Paraaortic lymph node (tissue), 1 donor: ENCODE measurements around the genes KRTAP10-10 and SLX9.

- PRO-cap, result no peak
These were observed at the start of gene KRTAP10-10 for GRCh38 chr21:44637062-44637407. KRTAP10-10 (plus strand) TSS chr21:44637356.

DNA sequence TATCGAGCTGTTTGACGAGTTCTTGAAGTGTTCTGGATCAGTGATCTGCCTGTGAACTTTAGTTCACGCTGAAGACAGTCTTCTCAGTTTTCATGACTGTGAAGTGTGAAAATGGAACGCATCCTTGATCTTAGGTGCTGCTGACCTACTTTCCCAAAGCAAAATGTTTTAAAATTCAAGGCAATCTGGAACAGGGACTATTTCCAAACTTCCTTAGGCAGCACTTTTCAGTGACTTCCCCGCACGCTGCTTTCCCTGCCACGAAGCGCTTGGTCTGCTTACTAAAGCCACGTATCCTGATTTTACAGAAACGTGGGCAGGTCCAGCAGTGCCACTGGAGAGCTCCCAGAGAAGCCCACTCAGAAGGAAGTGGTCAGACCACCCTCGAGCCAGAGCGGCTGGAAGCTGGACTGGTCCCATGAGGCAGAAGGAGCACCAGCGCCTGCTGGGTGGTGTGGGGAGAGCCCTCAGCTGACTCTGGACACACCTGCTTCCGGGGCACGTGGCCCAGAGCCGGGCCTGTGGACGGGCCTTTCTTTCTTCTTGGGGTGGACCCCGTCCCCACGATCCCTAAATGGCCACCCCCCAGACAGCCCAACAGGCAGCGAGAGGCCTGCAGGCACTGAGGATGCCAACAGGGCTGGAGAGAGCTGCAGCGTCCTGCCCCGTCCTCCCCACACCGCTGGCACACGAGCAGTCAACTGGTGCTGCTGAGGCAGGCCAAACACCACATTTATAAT, 23.2 kb downstream of the PTTG1IP start:
- PRO-cap, result no peak

DNA sequence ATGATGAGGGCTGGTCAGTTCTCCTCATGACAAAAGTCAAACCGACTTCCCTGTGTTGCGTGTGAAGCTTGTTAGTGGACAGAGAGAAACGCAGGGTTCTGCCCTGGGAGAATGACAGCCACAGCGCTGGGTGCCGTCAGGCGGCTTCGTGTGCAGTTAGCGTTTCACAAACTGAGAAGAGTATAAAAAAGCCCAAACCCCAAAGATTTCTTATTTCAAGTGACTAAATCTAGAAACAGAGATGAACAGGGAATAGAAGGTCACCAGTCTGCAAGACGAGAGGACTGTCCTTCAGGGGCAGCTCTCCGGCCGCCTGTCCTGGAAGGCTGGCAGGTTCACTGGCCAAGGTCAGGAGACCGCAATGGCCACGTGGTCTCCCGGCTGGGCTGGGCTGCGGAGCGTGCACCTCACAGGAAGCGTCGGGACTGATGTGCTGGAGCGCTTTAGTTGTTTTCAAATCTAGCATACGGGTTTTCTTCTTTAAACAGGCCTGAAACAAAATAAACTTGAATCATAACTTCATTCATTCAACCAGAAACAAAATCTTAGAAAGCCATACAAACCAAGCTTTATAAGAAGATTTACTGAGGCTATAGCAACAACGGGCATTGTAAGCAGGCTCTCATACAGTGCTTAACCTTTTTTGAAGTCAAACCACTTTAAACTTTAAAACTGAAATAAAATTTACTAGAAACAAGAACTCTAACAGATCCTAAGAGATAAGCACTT, 22.2 kb downstream of the PTTG1IP start:
- PRO-cap, result no peak

GRCh38 chr21:44854231-44854694, 19.2 kb downstream of the PTTG1IP start:
- PRO-cap, result no peak

- PRO-cap, result no peak
These were observed 8.2 kb downstream of the PTTG1IP start for GRCh38 chr21:44865289-44865682.

DNA sequence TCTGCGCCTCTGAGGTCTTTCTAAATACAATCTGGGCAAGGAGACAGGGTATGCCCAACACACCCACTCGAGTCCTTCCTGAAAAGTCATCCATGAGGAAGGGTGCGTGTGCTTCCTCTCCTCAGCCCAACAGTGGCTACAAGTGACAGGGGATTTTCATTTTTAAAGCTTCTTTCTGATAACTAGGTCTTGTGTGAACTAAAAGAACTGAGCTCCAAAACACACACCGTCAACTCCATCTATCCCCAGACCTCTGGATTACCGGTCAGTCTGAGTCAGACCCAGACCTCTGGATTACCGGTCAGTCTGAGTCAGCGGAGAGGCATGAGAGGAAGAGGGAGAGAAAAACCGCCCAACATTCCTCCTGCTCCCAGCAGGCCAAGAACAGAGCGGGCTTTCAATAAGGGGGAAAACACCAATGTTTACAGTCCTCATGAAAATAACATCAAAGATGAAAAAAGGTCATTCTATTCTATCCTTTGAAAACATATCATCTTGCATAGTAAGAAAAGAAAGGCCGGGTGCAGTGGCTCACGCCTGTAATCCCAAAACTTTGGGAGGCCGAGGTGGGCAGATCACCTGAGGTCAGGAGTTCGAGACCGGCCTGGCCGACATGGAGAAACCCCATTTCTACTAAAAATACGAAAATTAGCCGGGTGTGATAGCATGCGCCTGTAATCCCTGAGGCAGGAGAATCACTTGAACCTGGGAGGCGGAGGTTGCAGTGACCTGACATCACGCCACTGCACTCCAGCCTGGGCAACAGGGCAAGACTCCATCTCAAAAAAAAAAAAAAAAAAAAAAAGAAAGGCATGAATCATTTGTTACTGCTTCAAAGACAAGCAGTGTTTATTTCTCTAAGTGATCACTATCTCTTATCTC, 3.5 kb downstream of the PTTG1IP start:
- PRO-cap, result bidirectional peak, plus-strand start at position 387 of the sequence, minus-strand start at position 255 of the sequence

DNA sequence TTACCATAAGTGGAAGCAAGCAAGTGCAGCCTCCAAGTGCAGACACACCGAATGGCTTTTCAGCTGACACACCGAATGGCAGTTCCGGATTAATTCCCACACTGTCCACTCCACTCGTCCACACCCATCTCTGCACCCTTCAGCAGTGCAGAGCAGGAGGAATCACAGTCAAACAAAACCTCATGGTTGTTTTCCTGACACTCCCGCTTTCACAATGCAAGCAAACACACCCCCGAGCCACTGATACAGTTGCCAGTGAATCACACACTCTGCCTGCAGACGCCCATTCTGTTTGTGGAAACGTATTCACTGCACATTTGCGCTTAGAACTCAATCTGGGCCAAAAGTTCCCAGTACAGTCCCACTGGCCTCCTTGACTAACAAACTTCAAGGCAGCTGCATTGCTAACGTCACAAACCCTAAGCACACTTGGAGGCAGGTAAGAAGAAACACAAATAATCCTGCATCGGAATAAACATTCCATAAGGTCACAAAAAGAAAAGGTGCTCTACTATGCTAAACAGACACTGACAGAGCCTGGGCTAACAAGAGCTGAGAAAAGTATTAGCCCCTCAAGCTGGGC, 1.5 kb downstream of the PTTG1IP start:
- PRO-cap, result no peak

GRCh38 chr21:44880933-44881621, 7.6 kb upstream of the PTTG1IP start:
- PRO-cap, result no peak

DNA sequence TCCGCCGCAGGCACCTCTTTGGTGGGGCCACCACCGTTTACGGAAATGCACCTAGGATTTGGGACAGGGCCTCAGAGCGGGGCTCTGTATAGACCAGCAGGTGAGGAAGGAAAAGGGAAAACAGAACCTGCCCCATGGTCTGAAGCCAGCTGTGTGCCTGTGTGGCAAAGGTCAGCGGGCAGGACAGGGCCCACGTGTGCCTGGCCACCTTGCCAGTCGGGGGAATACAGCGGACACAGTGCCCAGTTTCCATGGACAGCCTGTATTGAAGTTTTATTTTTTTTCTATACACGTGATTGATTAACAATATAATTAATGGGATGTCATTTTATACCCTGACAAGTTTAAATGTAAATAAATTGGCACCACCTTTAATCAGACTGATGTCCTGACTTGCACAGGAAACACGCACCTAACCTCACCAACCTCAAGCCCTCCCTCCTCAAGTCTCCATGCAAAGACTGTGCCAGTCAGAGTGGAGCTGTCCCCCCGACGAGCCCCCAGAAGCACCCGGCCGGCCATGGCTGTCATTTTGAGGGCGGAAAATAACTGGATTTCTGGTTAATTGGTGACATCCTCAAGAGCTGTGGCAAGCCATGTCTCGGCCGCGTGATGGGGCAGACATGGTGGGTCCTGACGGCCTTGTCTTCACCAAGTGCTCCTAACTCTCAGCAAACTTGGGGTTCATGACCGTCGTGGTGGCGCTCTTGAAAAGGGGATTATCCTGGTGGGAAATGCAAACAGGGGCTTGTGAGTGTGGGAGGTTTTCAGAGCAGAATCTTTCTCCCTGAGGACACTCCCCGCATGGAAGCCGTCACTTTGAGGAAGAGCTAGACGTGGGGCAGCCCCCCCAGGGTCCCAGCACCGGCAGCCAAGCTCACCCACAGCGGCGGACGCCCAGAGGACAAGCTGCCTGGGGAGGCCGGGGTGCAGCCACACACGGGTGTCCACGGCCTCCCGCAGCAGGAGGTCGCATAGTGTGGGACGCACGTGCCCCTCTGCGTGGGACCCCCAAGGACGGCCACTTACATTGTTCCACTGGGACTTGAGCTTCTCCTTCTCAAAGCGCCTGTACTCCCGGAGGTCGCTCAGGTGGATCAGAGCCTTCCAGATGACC, 12.6 kb upstream of the PTTG1IP start:
- PRO-cap, result no peak

DNA sequence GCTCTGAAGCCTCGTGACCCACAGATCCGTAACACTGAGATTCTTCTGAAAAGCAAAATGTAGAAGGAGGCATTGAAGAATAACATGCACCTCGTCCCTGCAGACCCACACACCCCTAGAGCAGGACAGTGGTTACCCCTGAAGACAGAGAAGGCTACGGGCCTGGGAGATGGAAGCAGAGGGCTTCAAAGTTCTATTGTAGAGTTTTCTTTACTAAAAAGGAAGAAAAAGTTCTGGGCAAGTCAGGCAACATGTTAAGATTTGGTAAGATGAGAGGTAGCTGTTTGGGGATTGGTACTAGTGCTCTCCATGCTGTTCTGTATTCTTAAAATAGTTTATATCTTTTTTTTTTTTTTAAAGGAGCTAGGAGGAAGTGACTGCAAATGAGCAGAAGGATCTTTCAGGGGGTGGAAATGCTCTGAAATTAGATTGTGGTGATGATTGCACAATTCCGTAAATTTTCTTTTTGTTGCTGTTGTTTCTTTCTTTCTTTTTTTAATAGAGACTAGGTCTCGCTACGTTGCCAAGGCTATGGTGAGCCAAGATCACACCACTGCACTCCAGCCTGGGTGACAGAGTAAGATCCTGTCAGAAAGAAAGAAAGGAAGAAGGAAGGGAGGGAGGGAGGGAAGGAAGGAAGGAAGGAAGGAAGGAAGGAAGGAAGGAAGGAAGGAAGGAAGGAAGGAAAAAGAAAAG, 4.2 kb upstream of the ITGB2 start:
- PRO-cap, result no peak

DNA sequence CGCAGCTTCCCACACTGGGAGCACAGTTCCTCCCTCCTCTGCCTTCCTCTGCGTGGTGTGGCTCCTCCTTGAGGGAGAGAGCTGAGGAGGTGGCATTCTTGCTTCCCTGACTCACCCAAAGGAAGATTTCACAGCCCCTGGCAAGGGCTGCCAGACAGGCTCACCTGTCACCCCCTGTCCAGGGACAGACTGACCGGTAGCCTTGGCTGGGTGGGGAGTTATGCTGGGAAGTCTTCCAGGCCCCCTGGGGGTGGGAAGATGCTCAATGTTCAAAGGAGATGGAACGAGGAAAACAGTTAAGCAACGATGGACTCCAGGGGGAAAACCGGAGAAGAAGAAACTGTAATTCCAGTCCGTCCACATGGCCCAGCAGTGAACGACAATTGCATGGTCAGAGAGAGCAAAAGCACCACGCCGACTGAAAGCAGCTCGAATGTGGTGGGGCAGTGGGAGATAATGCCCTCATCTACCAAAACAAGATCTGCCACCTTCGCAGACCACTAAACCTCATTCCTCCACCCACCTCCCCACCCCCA, 7.4 kb upstream of the ITGB2 start:
- PRO-cap, result no peak

- PRO-cap, result no peak
These were observed 7.9 kb upstream of the ITGB2 start for GRCh38 chr21:44928573-44929010.

GRCh38 chr21:44939410-44940736, at the start of gene SLX9:
SLX9 (plus strand) TSS chr21:44940029.
- PRO-cap, result bidirectional peak, plus-strand start at chr21:44940006, minus-strand start at chr21:44939876

DNA sequence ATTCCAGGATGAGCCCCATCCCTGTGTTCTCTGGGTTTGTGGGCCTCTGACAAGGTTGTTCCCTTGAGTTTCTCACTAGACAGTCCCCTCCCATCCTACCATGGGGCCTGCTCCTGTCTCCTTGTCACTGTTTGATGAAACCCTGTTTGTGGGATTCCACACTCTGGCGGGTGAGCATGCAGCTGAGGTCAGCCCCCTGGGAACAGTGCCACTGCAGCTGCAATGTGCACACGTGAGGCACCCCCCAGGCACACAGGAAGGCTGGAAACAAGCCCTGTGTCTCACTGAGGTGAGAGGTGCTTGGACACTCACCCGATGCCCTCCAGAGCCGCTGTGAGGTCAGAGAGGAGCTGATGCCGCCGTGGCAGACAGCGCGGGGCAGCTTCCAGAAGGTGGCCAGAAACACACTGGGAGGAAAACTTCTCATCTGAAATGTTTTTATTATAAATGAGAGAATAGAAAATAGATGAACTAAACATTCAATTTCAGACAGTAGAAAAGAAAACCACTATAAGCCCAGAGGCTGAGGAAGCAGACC, 49.7 kb downstream of the SLX9 start:
- PRO-cap, result no peak

GRCh38 chr21:45034145-45034669, 40.2 kb upstream of the ADARB1 start:
- PRO-cap, result no peak

DNA sequence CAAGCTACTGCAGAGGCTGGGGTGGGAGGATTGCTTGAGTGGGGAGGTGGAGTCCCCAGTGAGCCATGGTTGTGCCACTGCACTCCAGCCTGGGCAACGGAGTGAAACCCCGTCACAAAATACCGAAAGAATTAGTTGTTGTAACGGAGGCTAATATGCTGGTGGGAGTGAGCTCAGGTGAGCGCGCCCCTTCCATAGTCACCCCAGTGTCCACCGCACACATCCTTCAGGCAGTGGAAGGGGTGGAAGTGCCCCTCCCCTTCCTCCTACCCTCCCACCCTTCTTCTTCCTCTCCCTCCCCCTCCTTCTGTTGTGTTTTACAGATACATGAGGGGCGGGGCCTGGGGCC, 10.4 kb upstream of the ADARB1 start:
- PRO-cap, result no peak

DNA sequence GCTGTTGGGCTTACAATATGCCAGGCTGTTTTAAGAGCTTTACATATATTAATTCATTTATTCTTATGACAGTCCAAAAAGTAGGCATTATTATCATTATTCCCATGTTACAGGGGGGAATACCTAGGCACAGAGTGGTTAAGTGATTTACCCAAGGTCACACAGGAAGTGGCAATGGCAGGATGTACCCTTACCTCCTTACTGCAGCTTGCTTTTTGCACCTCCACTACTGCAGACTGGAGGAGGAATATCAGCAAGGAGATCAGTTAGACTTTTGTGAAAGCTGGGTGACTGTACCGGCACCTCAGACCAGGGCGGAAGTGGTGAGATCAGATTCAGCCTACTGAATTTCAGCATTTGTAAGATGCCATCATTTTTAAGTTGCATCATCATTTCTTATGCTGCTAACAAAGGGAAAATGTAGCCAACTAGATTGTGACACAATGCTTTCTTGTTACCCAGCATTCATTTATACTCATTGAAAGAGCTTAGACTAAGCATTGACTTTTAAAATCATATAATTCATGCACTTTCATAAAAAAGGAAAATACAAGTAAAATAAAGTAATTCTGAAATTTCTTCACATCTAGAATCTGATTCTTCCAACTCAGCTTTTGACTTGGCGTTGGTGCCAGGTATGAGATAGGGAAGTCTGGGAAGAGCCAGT, 4.6 kb downstream of the ADARB1 start:
- PRO-cap, result unidirectional peak, minus-strand start at position 238 of the sequence; unidirectional peak, minus-strand start at position 276 of the sequence

- PRO-cap, result no peak
These were observed 12.8 kb downstream of the ADARB1 start for GRCh38 chr21:45086895-45087921.

DNA sequence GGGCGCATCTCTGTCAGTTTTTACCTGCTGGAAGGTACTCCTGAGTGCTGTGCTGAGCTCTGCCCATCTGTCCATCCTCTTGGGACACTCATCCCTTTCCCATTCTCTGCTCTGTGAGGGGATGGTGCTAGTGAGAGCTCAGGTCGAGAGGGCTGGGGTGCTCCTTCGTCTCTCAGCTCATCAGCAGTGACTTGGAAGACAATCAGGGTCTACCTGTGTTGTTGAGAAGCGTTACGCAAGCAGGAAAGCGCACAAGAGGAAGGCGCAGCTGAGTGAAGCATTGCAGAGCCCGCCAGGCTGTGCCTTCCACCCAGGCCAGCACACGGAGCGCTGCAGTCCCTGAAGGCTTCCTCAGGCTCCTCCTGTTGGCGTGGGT, 36.4 kb downstream of the ADARB1 start:
- PRO-cap, result no peak

GRCh38 chr21:45130215-45131059, 56.1 kb downstream of the ADARB1 start:
- PRO-cap, result unidirectional peak, plus-strand start at chr21:45130652; unidirectional peak, plus-strand start at chr21:45130700